Placental pericyte (primary cell): ENCODE data around the gene CLRN2.

GRCh38 chr4:15004532-15005487 lies 2.5 kb downstream of the CPEB2 start:
- CAGE, long polyA plus RNA, result no peak

DNA sequence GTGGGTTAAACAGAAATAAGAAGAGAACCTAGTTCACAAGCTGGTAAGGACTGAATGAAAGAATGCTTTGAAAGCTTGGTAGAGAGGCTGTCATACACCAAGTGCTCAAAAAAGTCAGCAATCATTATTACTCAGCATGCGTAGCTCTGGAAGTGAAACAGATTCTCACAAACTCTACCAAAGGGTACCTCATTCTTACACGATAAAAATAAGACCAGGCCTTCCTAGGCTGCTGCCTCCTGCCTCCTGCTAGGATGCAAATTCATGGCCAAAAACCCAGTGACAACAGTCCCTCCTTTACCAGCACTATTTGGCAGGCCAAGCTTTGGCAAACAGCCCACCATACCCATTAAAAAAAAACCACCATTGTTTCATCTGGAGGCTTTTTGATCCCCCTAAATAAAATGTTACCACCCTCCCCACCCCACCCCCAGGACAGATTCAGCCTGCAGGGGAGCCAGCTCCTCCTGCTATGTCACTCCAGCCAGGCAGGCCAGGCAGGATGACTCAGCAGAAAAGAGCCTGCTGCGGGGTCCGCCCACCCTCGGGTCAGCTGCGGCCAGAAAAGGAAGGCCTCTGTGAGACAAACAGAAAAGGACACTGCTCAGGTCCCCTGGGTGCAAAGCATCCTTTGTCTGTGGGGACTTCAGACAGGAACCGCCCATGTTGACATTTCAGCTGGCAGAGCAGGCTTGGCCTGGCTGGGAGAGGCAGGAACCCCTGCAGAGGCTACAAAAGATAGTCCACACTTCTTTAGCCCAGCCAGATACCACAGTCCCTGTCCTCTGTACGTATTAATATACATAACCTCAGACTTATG lies 147.4 kb downstream of the CPEB2 start:
- CAGE, long polyA plus RNA, result no peak

- CAGE, long polyA plus RNA, result no peak
Measured at GRCh38 chr4:15419893-15420608, 7.8 kb upstream of the C1QTNF7 start.

GRCh38 chr4:15594150-15594712 lies 60.9 kb downstream of the FBXL5 start:
- CAGE, long polyA plus RNA, result no peak

GRCh38 chr4:15774023-15774632 lies 4.0 kb upstream of the CD38 start:
- CAGE, long polyA plus RNA, result no peak

GRCh38 chr4:15833579-15834388 lies 55.7 kb downstream of the CD38 start:
- CAGE, long polyA plus RNA, result no peak

DNA sequence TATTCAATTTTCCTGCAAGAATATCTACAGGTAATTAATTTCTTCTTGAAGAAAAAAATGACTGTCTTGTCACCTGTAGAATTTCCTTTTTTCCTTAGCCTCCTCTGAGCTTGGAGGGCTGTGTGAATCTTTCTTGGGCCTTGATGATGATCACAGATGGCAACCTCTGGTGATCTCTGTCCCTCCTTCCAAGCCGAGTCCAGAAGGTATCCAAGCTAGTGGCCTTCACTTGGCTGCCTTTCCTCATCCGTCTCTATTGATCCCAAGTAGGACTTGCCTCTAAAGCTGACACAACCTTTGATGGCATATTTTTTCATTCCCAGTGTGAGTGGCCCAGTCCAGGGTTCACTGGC lies 62.4 kb downstream of the CD38 start:
- CAGE, long polyA plus RNA, result no peak

GRCh38 chr4:15936449-15937009 lies 2.0 kb downstream of the FGFBP1 start:
- CAGE, long polyA plus RNA, result no peak

DNA sequence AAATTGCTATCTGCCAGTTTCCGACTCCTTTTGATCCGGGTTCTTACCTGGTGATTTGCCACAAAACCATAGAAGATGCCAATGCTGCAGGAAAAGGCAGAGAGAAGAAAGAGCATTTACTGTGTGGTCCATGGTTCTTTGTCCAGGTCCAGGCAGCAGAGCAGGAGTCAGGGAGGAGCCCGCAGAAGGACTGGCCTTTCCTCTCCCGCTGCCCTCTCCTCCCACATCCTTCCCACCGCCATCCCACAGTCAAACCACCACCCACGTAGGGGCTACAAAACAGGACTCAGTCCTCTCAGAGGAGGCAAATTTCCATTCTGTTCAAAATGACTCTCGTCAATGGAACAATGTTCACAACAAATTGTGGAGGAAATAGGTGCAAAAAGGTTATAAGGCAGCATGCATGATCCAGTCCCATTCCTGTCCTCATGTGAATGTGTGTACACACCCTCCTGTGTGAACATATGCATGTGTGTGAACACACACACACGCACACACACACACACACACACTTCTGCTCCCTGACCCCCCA lies 58.5 kb downstream of the PROM1 start:
- CAGE, long polyA plus RNA, result no peak

GRCh38 chr4:16078975-16079634 lies 4.7 kb downstream of the PROM1 start:
- CAGE, long polyA plus RNA, result no peak

DNA sequence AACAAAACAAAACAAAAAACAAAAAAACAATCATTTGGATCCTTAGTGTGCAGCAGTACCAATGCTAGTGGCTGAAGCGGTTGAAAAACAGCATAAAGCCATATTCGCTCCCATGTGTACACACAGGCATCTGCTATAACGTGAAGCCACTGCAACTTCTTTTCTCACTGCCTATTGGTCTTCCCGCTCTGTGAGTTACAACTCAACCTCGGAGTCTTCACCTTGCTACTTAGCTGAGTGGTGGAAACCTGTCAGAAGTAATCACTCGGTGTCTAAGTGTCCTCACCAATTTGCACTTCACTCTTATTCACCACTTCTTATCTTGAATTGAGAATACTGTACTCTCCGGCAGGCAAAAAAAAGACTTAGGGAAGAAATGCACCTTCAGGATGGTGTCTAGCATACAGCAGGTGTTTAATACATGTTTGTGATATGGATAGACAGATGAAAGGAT lies 527 bp upstream of the PROM1 start:
- CAGE, long polyA plus RNA, result no peak

DNA sequence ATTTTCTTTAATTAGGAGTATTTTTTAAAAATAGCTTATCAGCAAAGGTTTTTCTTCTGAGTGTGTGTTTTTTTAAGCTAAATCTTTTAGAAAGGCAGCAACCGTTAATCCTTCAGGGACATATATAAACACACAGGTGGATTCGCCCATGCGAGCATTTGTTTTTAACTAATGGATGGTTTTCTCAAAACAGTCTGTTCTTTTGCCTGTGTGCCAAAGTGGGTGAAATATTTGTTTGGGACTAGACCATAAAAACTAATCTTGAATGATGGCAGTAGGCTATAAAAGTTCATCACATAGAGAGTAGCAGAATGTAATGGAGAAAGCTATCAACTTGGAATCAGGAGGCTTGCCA lies 7.3 kb upstream of the TAPT1 start:
- CAGE, long polyA plus RNA, result no peak

GRCh38 chr4:16234029-16234720 lies 7.9 kb upstream of the TAPT1 start:
- CAGE, long polyA plus RNA, result no peak

DNA sequence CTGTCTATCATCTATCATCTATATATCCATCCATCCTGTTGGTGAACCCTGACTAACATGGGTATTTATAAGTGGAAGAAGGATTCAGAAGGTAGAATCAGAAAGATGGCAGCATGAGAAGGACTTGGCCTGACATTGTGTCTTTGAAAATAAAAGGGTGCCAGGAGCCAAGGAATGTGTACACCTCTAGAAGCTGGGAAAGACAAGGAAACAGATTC lies 300.2 kb upstream of the TAPT1 start:
- CAGE, long polyA plus RNA, result no peak

DNA sequence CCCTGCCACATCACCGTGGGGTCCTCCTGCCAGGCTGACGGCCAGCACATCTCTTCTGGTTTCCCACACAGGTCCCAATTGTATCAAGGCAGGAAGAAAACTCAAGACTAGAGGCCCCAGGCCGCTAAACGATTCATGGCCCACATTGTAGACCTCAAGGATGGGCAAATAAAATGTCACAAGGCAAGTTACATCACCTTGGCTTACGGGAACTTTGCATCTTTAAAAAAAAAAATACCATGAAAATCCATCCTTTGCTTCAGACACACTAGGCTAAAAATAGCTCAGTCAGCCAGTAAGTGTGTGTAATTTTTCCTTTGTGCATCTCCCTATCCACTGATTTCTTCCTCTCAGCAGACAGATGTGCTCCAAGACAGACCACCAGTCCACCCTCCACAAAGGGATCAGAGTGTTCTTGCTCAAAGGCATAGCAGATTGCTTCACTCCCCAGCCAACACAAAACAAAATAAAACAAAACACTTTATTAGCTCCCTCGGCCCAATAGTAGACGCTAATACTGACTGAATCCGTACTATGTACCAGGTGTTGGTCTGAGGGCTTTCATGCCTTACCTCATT lies 14.7 kb downstream of the LDB2 start:
- CAGE, long polyA plus RNA, result no peak

- CAGE, long polyA plus RNA, result no peak
Measured at GRCh38 chr4:16942561-16942853, 44.1 kb upstream of the LDB2 start.

DNA sequence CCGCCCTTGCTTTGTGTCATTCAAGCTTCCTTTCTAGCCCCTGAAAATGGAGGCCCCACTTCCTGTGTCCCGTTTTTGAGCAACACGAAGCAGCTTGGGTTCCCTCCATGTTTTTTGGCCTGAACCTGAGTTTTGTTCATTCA lies 70.9 kb upstream of the LDB2 start:
- CAGE, long polyA plus RNA, result no peak

- CAGE, long polyA plus RNA, result no peak
Measured at GRCh38 chr4:17498087-17498723, 13.7 kb downstream of the QDPR start.

GRCh38 chr4:17514936-17515280 lies at the start of gene CLRN2:
Gene CLRN2, plus strand, starts transcription at chr4:17515165.
- CAGE, long polyA plus RNA, result no peak

GRCh38 chr4:17549150-17549493 lies 27.9 kb upstream of the LAP3 start:
- CAGE, long polyA plus RNA, result no peak